AG04450 (cell line): ENCODE measurements around the gene SCAMP3.

- CAGE, long polyA plus RNA: no peak
- RRBS: no CpG with 5 or more reads among the region's 5 CpGs
These were observed 276 bp upstream of the ADAR start for GRCh38 chr1:154608409-154608514.

DNA sequence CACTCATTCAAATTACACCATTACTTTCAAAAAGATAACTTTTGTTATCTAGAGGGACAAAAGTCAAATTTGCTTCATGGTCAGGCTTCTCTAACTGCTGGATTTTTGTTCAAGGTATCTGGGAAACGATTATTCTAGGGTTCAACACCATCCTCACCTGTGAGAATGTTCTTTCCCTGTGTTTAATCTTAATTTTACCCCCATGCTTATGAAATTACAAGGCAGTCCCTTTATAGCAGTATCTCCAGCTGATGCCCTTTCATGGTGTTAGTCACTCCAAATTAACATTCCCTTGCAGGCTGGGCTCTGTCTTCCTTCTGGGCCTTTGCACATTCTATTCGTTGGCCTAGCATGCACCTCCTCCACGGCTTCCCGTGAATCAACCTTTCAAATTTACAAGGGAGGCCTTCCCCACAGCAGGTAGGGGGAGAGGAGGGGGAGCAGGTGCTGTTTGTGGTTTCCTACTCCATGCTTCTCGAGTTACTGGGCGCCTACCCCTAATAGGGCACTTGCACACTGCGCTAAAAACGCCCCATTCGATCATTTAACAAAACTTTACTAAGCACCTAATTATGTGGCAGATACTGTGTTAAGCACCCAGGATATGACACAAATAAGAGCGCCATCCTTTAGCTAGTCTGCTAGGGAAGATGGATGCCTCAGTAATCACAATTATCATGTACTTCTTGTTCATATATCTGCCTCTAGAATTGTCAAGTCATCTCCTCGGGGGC is 1.4 kb upstream of the ADAR start:
- CAGE, long polyA plus RNA: no peak
- RRBS: no CpG with 5 or more reads among the region's 11 CpGs

DNA sequence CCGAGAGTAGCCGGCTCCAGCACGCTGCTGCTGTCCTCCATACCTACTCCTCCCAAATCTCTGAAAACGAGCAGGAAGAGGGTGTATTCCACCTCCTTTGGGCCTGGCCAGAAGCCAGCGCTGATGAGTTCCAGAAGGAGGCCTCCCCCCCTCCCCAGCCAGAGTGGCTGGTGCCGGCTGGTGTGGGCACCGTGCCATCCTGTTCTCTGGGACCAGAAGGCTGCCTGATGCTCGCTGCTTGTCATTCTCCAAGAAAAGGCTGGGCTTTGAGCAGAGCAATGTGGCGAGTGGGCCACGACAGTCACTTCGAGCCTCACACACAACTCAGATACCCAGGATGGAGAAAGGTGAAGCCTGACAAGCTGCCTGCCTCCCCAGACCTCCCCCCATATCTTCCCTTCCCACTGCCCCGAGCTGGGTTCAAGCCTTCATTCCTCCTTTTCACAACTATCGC is 22.1 kb downstream of the KCNN3 start:
- CAGE, long polyA plus RNA: no peak
- RRBS: no CpG with 5 or more reads among the region's 13 CpGs

DNA sequence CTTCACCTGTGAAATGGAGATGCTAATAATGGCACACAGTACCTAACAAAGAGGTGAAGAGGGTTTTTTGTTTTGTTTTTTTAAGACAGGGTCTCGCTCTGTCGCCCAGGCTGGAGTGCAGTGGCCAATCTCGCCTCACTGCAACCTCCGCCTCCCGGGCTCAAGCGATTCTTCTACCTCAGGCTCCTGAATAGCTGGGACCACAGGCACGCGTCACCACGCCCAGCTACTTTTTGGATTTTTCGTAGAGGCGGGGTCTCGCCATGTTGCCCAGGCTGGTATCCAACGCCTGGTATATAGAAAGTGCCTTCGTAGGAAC is 541 bp downstream of the PMVK start:
- CAGE, long polyA plus RNA: no peak
- RRBS: no CpG with 5 or more reads among the region's 14 CpGs

DNA sequence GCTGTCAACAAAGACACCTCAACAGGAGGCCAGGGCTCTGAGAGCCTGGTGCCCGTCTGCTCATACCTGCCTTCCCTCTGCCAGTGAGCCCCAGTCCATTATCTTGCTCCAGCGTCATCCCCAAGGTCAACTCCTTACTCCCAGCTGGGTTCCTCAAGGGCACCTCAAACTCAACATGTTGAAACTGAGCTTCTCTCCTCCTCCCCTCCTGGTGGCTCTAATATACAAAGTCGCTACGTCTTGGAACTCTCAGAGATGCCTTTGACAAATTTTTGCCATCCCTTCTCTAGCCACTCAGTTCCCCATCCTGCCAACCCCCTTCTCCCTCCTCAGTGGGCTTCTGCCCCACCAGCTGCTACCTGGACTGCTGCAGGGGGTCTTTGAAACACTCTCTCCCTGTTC is 3.2 kb downstream of the PBXIP1 start:
- CAGE, long polyA plus RNA: no peak
- RRBS: no CpG with 5 or more reads among the region's 4 CpGs

DNA sequence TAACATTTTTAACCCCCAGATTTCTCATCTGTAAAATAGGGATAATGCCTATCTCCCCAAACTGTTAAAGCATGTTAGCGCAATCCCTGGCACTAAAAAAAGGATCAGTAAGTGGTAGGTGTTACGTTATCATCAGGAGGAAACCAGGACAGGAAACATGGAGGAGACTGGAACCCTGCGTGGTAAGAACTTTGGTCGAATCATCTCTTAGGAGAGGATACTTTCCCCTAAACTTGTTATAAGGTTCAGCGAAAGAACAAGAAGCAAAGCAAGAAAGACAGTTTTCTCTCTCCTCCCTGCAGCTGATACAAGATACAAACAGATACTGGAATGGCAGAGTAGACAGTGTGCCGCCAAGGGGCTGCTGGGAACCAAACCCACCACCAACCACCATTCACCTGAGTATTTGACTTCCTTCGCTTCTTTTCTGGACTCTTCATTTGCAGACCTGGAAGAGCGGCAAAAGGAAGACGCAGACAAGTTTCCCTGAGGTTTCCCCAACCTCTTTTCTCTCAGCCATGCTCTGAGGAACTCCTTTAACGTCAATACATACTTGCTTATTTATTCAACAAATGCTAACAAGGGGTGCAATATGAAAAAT is 903 bp downstream of the PYGO2 start:
- CAGE, long polyA plus RNA: no peak
- RRBS: no CpG with 5 or more reads among the region's 10 CpGs

- CAGE, long polyA plus RNA: no peak
- RRBS: no CpG with 5 or more reads among the region's 8 CpGs
These were observed 2.0 kb downstream of the SHC1 start for GRCh38 chr1:154968385-154969178.

- CAGE, long polyA plus RNA: no peak
- RRBS: no CpG with 5 or more reads among the region's 5 CpGs
These were observed 610 bp upstream of the FLAD1 start for GRCh38 chr1:154982519-154982949.

GRCh38 chr1:154987213-154988479 is 4.5 kb downstream of the FLAD1 start:
- CAGE, long polyA plus RNA: no peak
- RRBS: no CpG with 5 or more reads among the region's 21 CpGs

- CAGE, long polyA plus RNA: no peak
- RRBS: no CpG with 5 or more reads among the region's 47 CpGs
These were observed 2.8 kb upstream of the ZBTB7B start for GRCh38 chr1:154999585-155000434.

DNA sequence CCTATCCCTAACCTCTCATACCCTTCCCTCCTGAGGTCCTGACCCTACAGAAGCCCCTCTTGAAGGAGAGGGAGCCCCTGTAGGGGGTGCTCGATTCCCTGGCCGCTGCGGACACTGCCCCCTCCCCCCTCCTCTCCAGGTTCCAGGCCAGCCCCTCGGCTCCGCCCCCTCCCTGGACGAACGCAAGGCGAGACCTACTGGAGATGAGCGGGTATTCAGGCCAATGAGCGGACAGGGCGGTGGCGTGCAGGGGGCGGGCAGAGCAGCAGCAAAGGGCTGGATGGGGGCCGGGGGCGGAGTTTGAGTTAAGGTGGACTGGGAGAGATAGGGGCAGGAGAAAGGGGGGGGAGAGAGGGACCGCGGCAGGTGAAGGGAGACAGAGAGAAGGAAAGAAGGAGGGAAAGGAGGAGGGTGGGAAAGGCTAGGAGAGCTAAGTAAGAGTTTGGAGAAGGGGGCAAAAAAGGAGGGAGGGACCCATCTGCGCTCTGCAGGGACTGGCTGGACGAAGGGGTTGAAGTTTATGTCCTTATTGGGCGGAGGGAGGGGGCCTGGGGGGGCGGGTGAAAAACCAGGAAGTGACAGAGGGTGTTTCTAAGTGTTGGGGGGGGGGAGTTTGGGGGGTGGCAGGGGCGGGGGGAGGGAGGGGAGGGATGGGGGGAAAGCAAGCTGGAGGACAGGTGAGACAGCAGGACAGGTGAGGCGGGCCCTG is 455 bp upstream of the ZBTB7B start:
- CAGE, long polyA plus RNA: start-site peak on the plus strand centred at position 642 of the sequence, 17 bp wide, 80 and 59 reads in 2 replicates
- RRBS: no CpG with 5 or more reads among the region's 23 CpGs

DNA sequence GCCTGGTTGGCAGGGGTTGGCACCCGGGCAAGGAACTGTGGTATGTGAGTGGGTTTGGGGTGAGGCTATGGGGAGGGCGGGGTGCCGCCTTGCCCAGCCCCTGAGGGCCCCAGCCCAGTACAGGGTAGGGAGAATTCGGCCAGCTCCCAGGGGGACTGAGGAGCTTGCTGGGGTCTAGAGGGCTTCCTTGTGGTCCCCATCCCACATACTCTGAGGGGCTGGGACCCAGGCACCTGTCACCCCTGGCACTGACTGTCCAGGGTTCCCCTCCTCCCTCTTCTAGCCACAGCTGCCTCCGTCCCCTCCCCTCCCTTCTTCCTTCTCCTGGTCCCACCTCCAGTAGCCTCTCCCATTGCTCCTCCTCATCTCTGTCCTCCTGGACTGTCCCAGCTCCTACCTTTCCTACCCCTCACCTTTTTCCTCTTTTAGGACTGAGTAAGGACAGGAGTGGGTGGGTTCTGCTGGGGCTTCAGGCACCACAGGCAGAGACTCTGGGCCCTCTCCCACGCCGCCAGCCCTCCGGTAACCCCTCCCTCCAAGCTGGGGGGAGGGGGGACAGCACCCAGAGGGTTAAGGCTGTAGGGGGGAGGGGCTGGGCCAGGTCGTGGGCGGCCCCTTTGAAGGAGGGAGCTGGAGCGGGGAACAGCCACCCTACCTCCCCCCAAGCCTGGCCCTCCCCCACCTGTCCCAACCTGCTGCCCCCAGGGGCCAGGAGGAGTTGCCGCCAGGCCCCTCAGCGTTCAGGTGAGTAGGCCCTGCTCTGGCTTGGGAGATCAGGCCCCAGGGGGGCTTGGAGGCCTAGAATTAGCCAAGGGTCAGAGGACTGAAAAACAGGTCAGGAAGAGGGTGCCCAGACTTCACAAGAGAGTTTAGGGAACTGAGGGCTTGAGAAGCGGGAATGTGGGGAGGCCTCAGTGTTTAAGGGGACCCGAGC is 5.9 kb downstream of the ZBTB7B start:
- CAGE, long polyA plus RNA: no peak
- RRBS: no CpG with 5 or more reads among the region's 15 CpGs

GRCh38 chr1:155012598-155013771 is 10.4 kb downstream of the ZBTB7B start:
- CAGE, long polyA plus RNA: no peak
- RRBS: no CpG with 5 or more reads among the region's 8 CpGs

GRCh38 chr1:155079114-155079816 is 628 bp downstream of the EFNA3 start:
- CAGE, long polyA plus RNA: no peak
- RRBS: 5% methylated on average over 12 of the region's 36 CpGs

DNA sequence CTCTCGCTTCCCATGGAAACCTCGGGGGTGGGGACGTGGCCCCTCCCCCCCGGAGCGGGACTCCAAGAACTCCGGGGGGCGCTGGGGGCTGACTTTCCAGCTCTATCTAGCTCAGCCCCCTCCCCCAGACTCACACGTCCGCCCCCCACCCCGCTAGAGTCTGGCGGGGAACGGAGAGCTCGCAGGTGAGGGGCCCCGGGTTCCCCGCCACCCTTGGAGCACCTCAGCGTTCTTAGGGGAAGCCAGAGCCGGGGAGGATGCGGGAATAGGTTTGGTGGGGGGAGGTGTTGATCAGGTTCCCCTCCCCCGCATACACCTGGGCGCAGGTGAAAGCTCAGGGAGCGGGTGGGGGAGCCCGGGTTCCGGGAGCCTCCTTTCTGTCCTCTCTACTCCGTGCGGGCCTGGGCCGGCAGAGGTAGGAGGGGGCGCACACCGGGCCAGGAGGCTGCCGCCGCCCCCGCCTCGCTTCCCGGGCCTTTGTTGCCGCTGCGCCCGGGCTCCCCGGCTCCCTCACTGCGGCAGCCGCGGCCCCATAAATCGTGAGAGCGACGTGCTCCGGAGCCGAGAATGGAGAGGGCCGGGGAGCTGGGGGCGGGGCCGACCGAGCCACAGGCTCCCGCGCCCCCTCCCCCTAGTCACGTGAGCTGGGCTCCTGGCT is 1.9 kb downstream of the EFNA3 start:
- CAGE, long polyA plus RNA: no peak
- RRBS: 2% methylated on average over 24 of the region's 52 CpGs

DNA sequence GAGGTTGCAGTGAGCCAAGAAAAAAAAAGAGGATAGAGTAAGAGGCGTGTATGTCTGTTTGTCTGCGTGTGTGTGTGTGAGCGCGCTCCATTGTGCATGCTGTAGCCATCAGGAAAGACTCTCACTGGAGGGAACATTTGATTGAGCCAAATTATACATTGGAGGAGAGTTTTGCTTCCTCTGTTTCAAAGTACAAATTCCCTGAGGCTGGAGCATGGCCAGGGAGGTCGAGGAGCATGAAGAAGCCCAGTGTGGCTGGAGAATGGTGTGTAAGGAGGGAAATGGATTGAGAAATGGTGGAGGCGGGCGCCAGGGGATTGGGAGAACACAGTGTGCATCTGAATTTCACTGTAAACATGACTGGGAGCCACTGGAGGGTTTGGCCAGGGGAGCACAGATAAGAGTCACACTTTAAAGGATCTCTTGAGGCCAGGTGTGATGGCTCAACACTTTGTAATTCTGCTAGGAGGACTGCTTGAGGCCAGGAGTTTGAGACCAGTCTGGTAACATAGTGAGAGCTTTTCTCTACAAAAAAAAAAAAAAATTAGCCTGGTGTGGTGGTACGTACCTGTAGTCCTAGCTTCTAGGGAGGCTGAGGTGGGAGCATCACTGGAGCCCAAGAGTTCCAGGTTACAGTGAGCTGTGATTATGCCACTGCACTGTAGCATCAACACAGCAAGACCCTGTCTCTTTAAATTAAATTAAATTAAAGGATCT is 21.9 kb upstream of the EFNA1 start:
- CAGE, long polyA plus RNA: no peak
- RRBS: no CpG with 5 or more reads among the region's 8 CpGs

GRCh38 chr1:155127175-155127836 is 370 bp upstream of the EFNA1 start:
- CAGE, long polyA plus RNA: no peak
- RRBS: 3% methylated on average over 11 of the region's 59 CpGs

DNA sequence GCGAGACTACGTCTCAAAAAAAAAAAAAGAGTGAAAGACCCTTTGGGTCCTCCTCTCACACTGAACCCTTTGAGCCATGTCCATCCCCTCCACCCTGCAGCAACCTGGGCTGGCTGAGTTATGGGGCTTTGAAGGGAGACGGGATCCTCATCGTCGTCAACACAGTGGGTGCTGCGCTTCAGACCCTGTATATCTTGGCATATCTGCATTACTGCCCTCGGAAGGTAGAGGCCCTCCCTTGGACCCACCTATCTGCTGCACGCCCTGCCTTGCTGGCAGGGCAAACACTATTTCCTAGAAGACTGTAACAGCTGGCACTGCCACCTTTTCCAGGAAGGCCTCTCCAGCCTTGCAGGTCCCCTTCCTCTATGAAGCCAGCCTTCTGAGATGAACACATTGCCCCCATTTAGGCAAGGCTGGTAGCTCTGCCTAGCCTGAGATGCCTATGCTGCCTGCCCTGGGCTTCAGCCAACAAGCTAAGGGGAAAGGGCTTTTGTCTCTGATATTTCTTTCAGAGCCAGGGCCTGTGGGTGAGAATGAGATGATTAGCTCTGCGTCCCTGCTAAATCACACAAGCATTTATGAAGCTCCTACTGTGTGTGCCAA is 1.2 kb downstream of the SLC50A1 start:
- CAGE, long polyA plus RNA: no peak
- RRBS: no CpG with 5 or more reads among the region's 9 CpGs

- CAGE, long polyA plus RNA: no peak
- RRBS: no CpG with 5 or more reads among the region's 48 CpGs
These were observed 13.5 kb downstream of the GBA1 start for GRCh38 chr1:155227268-155228327.

- CAGE, long polyA plus RNA: start-site peak on the minus strand at chr1:155262224-155262290, 819 and 419 reads in 2 replicates
- RRBS: 11% methylated on average over 1 of the region's 51 CpGs
These were observed at the start of gene SCAMP3 for GRCh38 chr1:155261729-155262857. TSS of gene SCAMP3 (minus strand) at chr1:155262360.